Hematopoietic multipotent progenitor cell (in vitro differentiated cells): ENCODE results near the gene STRIP2.

DNA sequence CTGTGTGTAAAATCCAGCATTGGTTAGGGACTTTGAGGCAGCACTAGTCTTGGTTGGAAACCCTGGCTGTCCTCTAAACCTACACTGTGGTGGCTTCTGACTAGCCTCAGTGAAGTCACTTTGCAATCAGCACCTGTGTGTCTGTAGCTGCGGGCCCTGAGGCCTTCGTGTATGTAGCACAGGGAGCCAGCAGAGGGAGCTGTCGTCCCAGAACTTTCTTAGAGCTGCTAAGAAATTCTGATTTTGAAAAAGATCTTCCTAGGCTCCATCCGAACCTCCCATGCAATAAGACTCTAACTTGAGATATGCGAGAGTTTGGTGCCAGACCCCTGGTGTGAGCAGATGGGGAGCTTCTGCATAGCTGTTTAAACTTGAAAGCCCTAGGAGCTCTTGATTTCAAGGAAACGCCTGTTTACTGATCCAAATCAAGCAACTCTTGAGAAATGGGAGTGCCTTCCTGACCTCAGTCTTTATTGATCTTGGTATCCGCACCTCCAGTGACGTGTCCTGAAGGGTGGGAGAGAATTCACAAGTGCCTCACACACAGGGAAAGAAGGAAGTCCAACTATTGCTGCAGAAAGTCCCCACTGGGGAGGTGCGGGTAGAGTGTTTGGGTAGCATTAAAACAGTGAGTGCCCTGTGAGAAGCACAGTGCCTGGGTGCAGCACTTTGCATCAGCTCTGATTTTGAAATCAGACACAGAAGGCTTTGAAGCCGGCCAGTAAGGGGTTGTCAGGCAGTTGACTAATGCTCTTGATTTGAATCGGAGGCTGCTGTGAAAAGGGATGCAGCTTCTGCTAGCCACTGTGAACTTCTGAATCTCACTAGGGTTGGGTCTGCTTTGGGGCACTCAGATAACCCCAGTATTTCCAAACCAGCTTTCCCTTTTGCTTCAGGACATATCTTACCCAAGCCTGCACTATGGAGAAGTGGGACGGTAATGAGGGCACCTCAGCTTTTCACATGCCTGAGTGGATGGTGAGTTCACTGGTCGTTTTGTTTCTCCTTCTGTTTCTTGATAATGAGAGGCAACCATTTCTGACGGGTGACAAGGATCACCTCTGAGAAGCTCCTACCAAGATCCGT is 66.3 kb upstream of the STRIP2 start:
- CAGE, long polyA plus RNA: no peak

- CAGE, long polyA plus RNA: no peak
Observed at GRCh38 chr7:129388648-129389612, 45.3 kb upstream of the STRIP2 start.

DNA sequence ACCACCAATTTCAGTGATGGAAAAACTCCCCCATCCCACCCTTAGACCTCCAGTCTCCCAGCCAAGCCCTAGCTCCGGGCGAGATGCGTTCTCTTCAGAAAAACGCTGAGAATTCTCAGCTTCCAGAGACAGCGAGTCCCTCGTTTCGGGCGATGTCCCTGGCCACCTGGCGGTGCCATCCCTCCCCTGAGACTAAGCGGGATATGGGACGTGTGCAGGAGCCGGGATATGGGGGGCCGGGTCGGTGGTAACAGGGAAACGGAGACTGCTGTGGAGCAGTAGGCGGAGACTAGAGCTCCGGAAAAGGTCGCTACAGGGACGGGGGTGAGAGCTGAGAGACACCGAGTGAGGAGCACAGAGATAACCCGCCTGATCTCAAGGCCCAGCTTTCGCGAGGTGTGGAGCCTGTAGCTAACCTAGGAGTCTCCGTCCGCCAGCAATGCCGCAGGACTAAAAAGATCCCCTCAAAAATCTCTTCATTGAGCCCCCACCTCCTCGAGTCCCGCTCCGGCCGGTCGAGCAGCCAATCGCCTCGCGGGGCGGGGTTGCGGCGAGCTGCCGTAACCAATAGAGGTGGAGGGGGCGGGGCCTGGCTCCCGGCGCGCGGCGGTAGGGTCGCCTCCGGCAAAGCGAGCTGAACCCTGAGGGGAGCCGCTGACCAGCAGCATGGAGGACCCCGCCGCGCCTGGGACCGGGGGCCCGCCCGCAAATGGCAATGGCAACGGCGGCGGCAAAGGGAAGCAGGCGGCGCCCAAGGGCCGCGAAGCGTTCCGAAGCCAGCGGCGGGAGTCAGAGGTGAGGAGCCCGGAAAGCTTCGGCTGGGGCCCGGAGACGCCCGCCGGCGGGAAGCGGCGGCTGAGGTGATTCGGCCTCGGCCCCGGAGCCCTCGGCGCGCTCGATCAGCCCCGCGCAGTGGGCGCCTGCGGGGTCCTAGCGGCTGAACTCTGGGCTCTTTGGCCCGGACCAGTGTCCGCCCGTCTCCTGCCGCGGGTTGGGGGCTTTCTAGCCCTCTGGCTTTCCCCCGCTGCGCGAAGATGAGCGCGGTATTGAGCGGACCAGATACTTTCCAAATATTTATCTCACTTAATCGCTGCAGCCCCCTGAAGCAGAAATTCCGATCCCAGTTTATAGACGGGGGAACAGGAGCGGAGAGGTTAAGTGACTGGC is at the start of gene STRIP2:
Gene STRIP2 (plus strand): TSS at position 626 of the 1,167 bp plus-strand sequence.
- CAGE, long polyA plus RNA: no peak

DNA sequence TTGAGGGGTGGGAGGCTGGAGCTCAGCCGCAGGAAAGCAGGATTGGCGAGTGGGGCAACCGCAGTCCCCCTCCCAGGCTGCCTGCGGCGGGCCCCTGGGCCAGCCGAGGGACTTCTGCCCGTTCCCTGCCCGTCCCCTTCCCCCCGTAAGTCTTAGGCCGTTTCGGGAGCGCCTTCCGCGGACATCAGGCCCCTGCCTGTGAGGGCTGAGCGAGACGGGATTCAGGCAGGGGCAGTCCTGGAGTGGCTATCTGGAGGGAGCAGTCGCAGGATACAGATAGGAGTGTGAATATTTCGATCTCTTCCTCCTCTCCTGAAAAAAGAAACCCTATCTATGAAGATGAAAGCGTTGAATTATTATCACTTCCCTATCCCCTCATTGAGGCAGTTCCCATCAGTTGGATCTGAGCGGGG is 748 bp downstream of the STRIP2 start:
- CAGE, long polyA plus RNA: no peak

DNA sequence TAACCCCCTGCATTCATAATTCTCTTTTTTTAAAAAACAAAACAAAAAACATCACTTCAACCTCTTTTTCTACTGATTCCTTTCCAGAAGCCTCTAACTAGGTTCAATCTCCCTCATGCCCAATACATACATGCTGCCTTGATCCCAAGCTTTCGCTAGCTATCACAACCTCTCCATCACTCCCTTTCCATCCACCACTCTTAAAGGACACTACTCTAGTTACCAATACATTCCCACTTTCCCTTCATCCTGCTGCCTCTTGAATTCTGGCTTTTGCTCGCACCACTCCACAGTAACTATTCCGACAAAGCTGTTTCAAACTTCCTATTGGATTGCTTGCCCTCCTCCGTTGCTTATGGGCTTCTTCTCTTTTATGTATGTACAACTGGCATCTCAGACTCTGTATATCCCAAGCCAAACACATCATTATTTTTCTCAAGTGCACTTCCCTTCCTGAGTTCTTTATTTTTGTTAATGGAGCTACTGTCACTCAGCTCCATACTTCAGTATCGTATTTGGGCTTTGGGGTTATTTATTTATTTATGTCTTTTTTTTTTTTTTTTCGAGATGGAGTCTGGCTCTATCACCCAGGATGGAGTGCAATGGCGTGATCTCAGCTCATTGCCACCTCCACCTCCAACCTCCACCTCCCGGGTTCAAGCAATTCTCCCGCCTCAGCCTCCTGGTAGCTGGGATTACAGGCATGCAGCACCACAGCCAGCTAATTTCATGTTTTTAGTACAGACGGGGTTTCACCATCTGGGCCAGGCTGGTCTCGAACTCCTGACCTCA is 10.6 kb upstream of the NRF1 start:
- CAGE, long polyA plus RNA: start-site peak on the minus strand centred at position 345 of the sequence, 6 bp wide, 5 reads; start-site peak on the minus strand centred at position 630 of the sequence, 40 bp wide, 5 reads

DNA sequence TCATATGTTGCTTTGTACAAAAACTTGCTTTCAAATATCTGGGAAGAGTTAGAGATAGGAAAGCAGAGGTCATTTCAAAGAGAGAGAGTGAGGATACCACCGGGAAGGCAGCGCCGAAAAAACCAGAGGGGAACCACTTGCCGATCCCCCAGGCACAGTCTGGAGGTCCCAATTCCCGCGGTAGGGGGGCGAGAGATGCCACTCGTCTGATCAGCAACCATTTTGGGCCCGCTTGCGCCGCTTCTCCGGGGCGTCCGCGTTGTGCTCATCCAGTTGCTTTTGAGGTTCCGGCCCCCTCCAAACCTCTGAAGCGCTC is 341 bp upstream of the NRF1 start:
- CAGE, long polyA plus RNA: no peak

- CAGE, long polyA plus RNA: no peak
Observed at GRCh38 chr7:129829136-129829988, 123.4 kb downstream of the UBE2H start.

- CAGE, long polyA plus RNA: no peak
Observed at GRCh38 chr7:129949227-129950156, 3.3 kb downstream of the UBE2H start.

DNA sequence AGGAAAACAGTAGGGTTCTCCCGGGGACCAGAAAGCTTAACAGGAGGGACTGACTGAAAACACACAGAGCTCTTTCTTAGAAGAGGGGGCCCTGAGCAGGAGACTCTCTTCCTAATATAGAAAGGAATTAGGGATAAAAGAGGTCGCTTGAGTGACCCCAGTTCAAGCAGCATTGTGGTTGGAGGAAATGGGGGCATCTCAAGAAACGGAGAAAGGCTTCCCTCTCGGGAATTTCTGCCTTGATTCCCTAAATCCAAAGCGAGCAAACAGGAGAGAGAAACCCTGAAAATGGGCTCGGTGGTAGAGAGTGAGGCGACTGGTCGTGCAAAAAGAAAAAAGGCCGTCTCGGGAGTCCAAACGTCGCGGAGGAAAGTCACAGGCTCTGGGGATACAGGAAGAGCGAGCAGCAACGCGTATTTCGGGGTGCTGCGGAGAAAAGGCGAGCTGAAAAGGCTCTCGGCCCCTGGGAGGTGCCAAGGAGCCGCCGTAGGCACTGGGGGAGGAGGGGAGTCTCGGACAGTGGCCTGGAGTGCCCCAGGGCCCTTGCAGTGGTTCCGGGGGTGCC is 798 bp downstream of the UBE2H start:
- CAGE, long polyA plus RNA: no peak

GRCh38 chr7:130008600-130009462 is 42.3 kb downstream of the ZC3HC1 start:
- CAGE, long polyA plus RNA: no peak

DNA sequence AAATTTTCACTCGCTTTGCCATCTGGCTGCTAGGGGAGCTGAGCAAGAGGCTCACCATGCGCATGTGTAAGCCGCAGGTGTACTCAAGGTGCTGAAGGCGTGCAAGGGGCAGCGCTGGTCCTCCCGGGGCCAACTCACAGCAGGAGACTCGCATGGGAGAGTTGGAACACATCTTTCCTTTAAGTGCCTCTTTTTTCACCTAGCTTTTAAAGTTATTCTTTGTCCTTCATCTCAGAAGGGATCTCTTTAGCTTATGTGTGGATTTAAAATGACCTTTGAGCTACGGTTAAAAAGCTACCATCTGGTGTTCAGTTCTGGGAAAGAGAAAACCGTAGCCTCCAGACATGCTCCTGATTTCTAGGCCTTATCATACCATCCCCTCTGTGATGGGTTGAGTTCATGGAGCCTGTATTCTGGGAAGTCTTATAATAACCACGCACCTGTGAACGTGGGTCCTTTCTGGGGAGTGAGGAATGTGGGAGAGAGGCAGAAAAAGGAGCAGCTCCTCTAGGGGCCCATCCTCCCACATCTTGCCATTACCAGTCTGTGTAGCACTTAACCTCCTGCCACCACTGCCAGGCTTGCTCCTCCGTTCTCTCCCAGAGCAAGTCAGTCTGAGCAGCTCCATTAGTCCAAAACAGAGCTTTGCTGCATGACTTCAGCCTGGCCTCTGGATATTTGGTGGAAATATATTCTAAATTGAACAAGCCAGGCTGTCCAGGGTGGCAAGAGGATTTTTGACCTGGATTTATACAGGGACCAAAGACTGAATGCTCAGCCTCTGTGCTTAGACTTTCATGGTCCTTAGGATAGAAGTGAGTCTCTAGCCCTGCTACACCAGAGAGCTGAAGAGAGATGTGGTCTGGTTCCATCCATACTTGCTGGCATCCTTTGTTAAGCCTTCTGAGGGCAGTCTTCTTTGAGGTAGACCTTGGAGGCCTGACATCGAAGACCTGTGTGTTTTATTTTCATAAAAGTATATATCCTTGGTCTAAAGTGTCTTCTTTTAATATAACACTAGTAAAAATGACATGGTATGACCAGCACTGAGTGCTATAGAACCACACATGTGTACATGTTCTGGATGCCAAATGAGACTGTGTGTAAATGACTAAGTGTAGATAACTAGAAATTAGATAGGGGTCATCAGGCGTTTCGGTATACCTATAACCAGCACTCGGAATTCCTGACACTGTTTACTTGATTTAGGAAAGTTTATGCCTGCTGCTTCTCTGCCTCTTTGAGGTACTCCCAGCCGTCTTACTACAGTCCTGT is 62.2 kb downstream of the KLHDC10 start:
- CAGE, long polyA plus RNA: no peak

- CAGE, long polyA plus RNA: no peak
Observed at GRCh38 chr7:130144244-130144884, 60.8 kb downstream of the TMEM209 start.

- CAGE, long polyA plus RNA: no peak
Observed at GRCh38 chr7:130206141-130206516, 923 bp upstream of the TMEM209 start.

DNA sequence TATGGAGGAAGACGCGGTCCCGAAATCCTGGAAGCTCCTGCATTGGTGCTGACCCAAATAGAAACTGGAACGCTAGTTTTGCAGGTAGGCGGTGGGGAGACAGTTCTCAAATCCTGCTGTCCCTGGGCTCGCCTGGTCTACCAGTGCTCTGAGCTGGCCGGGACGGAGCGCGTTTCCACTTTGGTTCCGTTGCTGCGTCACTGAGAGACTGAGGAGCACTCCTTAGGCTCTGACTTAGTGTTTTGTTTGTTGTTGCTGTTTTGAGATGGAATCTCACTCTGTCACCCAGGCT is 15.3 kb downstream of the CPA4 start:
- CAGE, long polyA plus RNA: no peak

DNA sequence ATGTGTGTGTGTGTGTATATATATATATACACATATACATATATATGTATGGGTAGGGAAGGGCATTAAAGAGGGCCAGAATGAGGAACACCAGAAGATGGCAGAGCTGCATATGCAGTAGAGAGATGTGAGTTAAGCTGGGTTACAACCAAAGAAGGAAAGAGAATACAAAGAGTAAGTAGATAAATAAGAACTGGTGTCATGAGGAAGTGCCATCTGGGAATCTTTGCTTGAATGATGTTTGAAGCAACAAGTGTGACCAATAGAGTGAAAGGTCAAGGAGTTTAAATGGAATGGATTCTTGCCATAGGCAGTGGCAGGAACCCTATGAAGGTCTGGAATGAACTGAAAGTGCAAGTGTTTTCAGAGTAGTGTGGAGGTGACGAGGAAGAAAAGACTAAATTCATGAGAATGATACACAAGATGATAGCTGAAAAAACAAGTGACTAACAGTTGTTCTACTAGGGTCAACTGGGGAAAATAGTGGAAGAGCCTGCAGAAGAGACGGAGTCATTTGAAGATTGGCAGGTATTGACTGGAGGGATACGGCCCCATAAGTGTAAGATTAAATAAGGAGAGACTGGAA is 21.6 kb downstream of the MEST start:
- CAGE, long polyA plus RNA: no peak

DNA sequence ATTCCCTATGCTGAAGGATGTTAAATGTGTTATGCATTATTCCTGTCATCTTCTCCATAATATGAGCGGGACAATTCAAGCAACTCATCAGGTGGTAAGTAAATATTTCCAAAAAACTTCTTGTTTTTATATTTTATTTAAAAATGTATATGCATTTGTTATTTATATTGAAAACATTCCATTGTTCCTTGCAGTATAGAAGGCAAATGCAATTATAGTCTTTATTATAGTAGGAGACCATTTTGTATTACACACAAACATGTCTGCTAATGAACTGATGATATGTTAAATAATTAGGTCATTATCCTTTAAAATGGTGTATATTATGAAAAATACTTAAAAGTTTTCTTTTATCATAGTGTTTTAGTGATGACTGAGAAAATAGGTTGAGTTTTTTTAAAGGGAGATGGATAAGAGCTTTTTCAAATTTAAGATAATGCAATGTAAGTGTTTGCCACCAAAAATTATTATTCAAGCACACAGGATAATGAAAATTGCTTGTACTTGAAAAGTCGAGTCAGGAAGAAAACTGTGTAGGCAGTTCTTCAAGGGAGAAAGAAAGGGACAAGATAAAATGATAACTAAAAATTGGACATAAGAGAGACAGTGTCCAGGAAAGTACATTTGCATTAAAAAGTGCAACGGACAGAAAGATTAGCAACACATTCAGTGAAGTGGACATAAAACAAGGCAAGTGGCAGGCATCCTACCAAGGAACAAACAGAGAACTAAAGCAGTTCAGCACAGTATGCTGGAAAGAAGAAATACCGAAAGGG is 29.0 kb downstream of the MEST start:
- CAGE, long polyA plus RNA: start-site peak on the plus strand centred at position 255 of the sequence, 109 bp wide, 8 reads

DNA sequence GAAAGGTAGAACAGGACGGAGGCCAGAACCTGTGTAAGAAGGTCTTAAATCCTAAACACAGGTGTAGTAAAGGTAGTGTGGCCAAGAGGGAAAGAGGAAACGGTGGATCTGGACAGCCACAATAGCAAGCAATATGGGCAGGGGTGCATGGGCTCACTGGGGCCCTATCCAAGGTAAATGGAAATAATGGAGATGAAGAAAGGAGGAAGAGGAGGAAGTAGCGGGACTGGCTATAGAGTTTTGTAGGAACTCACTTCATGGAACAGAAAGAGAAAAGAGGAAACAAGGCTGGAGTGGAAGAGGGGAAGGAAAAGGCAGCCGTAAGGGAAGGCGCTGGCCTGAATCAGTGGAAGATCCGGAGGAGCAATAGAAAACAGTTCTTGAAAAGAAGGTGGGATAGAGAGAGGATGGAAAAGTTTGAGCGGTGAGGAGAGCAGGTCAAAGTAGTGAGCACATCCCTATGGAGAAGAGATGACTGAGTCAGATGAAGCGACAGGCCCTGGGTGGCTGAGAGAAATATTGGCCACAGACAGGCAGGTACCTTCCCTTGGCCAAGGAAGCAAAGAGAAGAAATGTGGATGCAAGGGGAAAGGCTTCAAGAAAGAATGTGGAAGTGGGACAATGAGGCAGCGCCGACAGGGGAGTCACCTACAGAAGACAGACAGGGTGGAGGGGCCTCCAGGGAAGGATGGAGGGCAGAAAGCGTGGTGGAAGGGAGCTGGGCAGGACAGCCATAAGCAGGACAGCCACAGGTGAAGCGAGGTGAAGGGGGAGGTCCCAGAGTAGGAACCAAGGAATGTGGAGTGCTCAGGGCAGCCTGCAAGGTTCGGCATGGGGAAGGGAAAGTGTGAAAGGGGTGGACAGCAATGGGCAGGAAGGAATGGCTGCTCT is 43.0 kb downstream of the MEST start:
- CAGE, long polyA plus RNA: no peak

GRCh38 chr7:130556146-130556521 is 64.2 kb downstream of the MEST start:
- CAGE, long polyA plus RNA: no peak

- CAGE, long polyA plus RNA: no peak
Observed at GRCh38 chr7:130868079-130868741, 134.2 kb upstream of the KLF14 start.

DNA sequence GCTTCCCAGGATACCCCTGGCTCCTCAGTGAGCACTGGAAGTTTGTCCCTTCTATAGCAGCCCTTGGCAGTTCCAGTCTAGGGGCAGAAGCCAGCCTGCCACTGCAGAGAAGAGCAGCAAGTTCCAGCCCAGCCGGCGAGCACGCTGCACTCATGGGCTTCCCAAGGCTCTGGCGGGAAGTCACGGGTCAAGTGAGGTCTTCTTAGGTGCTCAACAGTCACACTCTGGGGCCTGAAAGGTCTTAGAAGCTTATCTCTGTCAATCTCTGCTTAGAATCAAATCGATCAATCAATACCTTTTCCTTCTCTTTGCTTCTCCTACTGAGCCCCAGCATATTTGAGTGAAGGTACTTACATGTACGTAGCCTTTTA is 152.4 kb upstream of the KLF14 start:
- CAGE, long polyA plus RNA: no peak